ENCODE measurements around a stretch of chr10.

- RAMPAGE, long total RNA = no peak
- RRBS = no CpG with 5 or more reads among the region's 9 CpGs
Observed at GRCh38 chr10:52250558-52251158, 63.4 kb upstream of the DKK1 start.

- RAMPAGE, long total RNA = no peak
- RRBS = no CpG with 5 or more reads among the region's 3 CpGs
Observed at GRCh38 chr10:52965123-52965588, 192.6 kb upstream of the MBL2 start.

DNA sequence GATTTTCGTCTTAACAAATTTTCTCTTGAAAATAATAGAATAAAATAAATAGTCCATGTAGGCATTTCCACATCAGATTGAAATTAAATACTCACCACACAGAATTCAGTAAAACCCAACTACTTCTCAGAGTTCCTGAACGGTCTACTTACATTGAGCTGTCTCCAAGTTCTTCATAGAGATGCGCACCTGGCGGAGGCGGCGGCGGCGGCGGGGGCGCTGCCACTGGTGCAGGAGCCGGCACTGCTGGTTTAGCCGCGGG, 973.9 kb downstream of the PCDH15 start:
- RAMPAGE, long total RNA = no peak
- RRBS = no CpG with 5 or more reads among the region's 13 CpGs

DNA sequence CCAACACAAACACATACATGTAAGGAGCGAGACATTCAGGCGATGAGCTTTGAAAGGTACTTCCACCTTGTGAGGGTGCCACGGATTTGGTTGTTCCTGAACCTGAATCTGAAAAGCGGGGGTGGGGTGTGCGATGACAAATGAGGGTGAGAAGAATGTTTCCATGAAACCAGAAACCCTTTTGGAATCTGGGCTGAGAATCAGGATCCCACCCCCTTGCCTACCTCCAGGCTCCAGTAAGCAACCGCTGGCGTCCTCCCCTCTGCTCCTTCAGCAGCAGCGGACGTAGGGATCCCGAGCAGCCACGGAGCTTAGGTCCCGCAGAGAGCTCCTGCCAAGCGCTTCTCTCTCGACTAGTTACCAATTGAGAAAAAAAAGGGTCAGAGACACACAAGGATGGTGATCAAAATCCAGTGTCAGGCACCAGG, 733.6 kb downstream of the ZWINT start:
- RAMPAGE, long total RNA = no peak
- RRBS = no CpG with 5 or more reads among the region's 14 CpGs

- RAMPAGE, long total RNA = no peak
- RRBS = no CpG with 5 or more reads among the region's 5 CpGs
Observed at GRCh38 chr10:57336477-57336767, 931.3 kb downstream of the IPMK start.

GRCh38 chr10:57692330-57692700, 575.4 kb downstream of the IPMK start:
- RAMPAGE, long total RNA = no peak
- RRBS = no CpG with 5 or more reads among the region's 2 CpGs

- RAMPAGE, long total RNA = no peak
- RRBS = 95% methylated on average over 3 of the region's 43 CpGs
Observed at GRCh38 chr10:58106374-58107158, 161.1 kb downstream of the IPMK start.

DNA sequence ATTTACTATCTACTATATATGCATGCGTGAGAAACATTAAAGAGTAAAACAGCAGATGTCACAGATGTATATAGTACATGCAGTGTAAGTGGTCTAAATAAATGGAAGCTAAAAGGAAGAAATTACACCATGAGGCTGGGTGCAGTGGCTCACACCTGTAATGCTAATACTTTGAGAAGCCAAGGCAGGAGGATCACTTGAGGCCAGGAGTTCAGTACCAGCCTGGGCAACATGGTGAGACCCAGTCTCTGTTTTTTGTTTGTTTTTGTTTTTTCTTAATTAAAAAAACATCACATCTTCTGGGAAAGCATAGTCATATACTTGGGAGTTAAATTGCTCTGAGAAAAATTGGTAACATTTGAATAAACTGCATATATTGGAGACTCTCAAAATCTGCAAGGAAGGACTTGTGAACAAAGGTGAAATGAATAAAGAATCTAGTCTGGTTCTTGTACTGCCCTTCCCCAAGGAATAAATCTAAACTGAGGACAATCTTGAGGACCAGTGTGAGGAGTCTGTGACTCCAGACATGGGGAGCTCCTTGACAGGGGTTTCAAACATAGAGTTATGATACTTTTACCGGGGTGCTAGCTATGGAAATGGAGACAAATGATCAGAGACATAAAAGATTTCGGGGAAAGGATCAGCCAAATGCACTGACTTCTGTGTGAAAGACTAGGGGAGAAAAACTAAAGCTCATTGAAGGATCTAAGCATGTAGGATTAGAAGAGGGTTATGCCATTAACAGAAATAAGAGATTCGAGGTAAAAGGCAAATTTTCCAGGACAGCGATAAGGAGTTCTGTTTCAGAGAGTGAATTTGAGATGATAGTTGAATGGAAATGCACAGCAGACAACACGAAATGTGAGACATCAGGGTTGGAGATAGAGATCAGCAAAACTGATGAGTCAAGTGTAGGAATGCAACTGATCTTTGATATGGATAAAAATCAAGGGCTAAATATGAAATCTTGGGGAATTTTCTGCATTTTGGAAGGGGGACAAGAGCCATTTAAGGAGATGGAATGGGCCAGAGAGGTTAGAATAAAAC, 11.1 kb downstream of the CISD1 start:
- RAMPAGE, long total RNA = no peak
- RRBS = no CpG with 5 or more reads among the region's 6 CpGs

DNA sequence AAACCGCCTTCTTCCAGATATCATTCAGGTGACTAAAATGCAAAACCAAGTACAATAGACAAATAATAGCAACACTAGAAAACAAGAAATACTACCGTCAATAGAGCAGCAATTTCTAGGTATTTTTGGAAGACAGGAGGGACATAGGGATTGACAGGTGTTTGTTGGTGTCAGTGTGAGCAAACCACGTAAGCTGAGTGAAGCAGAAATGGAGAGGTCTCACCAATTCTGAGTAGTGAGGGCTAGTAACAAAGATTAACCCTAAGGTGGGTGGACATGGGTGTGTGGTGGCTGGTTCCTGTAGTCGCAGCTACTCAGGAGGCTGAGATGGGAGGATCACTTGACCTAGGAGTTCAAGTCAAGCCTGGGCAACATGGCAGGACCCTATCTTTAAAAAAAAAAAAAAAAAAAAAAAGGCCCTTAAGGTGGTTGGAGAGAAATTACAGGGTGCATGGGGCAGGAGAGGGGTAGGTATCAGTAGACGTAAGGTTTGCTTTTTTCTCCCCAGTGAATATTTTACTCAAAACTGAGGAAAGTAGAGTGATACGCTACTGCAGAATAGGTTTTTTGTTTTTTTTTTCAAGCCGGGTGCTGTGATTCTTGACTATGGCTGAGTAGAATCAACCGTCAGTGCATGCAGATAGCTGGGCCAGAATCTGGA, 14.9 kb downstream of the TFAM start:
- RAMPAGE, long total RNA = no peak
- RRBS = no CpG with 5 or more reads among the region's 8 CpGs

GRCh38 chr10:59001856-59002476, 174.5 kb upstream of the PHYHIPL start:
- RAMPAGE, long total RNA = no peak
- RRBS = no CpG with 5 or more reads among the region's 3 CpGs

- RAMPAGE, long total RNA = no peak
- RRBS = no CpG with 5 or more reads among the region's 6 CpGs
Observed at GRCh38 chr10:59360670-59361109, 1.7 kb downstream of the FAM13C start.

- RAMPAGE, long total RNA = no peak
- RRBS = no CpG with 5 or more reads among the region's 5 CpGs
Observed at GRCh38 chr10:59818477-59818948, 65.3 kb upstream of the MRLN start.

DNA sequence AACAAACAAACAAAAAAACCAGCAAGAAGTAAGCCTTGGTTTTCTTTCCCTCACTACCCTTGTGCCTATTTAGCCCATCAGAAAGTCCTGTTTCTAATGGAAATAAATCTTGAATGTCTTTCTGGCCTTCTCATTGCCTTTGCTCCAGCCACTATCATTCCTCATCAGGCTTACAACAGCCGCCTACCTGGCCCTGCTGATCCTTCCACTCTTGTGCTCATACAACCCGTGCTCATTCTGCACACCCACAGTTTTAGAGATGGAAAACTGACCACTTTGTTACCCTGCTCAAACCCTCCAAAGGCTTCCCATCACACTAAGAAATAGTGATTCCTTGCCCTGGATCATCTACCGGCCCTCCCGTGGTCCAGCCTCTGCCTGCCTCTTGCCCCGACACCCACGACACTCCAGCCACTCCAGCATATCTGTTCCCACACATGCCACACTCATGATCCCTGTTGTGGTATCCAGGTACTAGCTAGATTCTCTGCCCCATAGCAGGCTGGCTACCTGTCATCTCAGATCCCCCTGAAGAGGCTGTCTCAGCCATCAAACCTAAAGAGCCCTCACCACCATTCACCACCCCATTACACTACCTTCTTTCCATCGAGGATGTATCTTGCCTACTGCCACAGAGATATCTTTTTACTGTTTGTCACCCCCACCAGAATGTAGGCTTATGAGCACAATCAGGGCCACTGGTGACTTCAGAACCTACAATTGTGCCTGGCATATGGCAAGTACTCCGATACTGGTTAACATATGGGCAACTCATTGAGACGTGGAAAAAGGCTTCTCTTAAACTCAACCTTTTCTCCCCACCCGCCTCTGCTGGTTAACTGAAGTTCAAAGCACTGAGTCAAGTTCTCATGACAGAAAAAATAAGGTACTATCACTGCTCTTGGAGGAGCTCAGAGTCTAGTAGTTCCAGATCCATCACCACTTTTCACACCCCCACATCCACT, 36.6 kb downstream of the CCDC6 start:
- RAMPAGE, long total RNA = no peak
- RRBS = no CpG with 5 or more reads among the region's 10 CpGs

GRCh38 chr10:59894068-59894680, 12.2 kb downstream of the CCDC6 start:
- RAMPAGE, long total RNA = no peak
- RRBS = no CpG with 5 or more reads among the region's 4 CpGs

DNA sequence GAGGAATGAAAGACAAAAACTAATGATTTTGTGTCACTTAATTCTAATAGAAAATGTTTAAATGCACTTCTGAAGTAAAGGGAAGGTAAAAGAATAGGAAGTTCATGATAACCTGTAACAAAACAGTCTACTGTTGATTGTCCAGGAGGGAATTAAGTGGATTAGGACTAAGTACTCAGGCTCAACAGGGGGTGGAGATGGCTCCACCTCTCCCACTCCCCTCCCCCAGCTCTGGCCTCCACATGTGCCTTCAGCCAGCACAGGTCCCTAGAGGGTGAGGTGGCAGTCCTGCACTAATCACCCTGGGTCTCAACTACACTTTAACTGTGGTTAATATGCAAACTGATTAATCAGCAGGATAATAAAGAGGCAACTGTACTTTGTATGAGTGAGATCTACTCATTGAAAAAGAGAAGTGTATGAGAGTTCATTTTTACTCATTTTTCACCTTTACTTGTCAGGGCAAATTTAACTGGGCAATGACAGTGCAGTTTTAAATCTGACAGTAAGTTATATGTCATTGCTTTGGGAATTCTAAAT, 223.7 kb upstream of the CCDC6 start:
- RAMPAGE, long total RNA = no peak

DNA sequence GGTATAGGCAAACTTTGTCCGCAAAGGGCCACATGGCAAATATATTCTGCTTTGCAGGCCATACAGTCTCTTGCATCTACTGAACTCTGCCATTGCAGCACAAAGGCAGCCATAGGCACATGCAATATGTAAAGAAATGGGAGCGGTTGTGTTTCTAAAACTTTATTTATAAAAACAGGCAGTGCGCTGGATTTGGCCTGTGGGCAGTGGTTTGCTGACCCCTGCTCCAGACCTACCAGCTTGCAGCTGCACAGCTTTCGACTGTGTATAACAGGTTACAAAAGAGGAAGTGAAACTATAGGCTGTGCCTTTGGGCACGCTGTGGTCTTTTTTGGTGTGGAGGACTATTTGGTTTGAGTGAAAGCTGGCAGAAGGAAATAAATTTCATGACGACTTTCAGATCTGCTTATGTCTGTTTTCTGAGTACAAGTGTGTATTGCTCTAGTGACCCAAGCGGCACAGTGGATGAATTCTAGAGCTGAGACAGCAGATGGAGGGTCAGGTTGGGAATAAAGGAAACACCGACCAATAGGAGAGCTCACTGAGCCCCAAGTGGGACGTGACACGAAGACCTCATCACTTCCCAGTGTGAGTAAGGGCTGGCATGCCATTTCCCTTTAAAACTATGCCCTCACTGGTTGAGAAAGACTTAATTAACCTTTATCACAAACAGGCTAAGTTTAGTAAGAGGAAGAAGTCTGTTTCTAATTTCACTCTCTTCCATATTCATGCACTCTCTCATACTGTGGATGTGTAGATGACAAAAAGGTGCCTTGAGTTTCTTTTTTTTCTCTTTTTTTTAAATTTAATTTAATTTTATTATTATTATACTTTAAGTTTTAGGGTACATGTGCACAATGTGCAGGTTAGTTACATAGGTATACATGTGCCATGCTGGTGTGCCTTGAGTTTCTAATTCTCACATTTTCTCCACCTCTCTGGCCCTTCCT, 152.6 kb downstream of the ANK3 start:
- RAMPAGE, long total RNA = no peak
- RRBS = no CpG with 5 or more reads among the region's 10 CpGs

DNA sequence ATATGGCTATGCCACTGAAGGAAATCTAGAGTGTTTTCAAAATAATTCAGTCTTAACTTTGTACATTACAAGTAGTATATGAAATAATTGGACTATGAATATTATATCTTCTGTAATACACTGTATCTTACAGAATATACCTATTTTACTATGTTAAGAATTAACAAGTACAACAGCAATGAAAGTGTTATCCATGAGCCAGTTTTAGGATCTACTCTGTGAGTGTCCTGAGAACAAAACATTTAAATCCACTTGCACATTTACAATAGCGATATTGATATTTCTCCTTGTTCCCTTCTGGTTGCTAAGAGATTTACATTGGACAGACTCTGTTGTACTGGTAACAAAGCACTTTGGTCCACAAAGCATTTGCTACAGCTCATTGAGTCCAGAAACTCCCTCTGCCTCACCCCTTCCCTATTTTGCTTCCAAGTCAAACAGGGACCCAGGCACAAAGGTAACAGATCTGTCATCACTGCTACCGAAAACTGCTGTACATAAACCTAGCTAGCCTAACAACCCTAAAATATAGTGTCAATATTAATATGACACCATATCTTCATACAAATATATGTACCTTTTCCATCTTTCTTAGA, 2.2 kb downstream of the ANK3 start:
- RAMPAGE, long total RNA = no peak
- RRBS = no CpG with 5 or more reads among the region's 2 CpGs

- RAMPAGE, long total RNA = no peak
- RRBS = no CpG with 5 or more reads among the region's 1 CpG
Observed at GRCh38 chr10:60498062-60498552, 108.4 kb upstream of the ANK3 start.

DNA sequence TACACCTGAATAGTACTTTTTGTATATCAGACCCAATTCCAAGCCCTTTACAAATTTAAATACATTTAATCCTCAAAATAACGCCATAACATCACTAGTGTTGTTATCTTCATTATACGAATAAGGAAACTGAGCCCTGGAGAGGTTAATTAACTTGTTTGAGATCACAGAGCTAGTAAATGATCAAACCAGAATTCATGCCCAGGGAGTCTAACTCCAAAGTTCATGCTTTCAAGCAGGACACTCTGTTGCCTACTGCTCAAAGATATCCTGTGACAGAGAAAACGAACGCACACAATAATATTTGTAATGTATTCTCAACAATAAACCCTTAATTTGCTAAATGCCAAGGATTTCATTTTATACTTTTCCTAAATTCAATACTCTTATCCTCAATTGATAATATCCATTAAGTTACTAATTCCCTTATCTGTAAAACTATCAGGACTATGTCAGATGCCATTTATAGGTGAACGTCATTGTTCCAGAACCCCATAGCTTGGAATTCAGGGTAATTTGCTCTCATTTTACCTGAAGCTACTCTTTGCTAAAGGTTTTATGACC, 150.4 kb upstream of the CDK1 start:
- RAMPAGE, long total RNA = no peak
- RRBS = no CpG with 5 or more reads among the region's 5 CpGs

DNA sequence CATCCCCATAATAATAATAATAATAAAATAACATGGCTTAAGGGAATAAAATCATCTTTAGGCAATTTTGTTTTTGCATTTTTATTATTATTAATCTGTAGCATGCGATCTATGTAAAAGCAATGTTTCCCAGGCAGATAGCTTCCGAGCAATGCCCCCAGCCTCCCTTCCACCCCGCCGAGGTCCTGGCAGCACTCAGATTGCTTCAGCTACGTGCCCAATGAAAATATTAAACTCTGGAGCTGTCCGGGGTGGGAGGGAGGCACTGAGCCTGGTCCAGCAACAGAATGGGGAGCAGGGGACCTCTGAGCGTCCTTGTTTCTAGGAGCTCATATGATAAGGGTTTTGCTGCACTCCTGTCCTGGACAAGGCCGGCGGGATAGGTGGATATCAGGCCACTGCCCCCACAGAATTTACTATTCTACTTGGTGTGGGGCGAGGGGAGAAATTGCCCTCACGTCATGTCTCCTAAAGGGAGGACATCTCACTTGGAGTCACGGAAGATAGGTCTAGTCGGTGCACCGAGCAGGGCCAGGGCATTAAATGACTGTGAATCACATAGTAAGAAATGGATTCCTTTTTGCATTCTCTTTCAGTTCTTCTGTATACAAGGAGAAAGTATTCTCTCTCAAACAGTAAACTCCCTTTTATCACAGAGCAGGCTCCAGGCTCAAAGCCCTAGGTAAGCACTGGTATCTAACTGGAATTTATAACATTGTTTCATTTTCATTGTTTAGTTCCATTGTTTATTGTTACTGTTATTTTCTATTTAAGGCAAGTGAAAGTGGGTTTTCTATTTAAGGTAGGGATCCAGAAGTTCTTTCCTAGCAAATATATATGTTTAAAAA, 44.3 kb upstream of the CDK1 start:
- RAMPAGE, long total RNA = no peak
- RRBS = no CpG with 5 or more reads among the region's 14 CpGs